SJSA1 (cell line): ENCODE measurements around the gene PPCS.

GRCh38 chr1:41213547-41213966, 28.5 kb downstream of the SCMH1 start:
- RAMPAGE, long total RNA: no peak

- RAMPAGE, long total RNA: no peak
Measured at GRCh38 chr1:41240619-41241213, 1.4 kb downstream of the SCMH1 start.

DNA sequence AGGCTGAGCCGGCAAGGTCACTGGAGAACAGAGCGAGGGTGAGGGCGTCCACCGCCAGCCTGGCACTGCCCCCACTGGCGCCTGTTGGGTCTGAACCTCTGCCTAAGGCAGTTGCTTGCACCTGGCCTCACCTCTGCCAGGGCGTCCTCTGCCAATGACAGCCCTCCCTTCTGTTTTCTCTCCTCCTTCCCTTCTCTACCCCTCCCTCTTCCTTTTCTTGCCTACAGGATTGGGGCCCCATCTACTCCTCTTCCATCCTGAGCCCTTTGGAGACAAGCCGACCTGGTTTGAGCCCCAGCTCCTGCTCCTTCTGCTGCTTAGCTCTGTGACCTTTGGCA, 65.1 kb downstream of the EDN2 start:
- RAMPAGE, long total RNA: no peak

- RAMPAGE, long total RNA: no peak
Measured at GRCh38 chr1:41482127-41483011, 2.1 kb downstream of the EDN2 start.

- RAMPAGE, long total RNA: no peak
Measured at GRCh38 chr1:41483012-41483759, 1.3 kb downstream of the EDN2 start.

- RAMPAGE, long total RNA: no peak
Measured at GRCh38 chr1:41823310-41823918, 95.3 kb downstream of the HIVEP3 start.

GRCh38 chr1:42162061-42163044, 2.2 kb downstream of the GUCA2A start:
- RAMPAGE, long total RNA: no peak

DNA sequence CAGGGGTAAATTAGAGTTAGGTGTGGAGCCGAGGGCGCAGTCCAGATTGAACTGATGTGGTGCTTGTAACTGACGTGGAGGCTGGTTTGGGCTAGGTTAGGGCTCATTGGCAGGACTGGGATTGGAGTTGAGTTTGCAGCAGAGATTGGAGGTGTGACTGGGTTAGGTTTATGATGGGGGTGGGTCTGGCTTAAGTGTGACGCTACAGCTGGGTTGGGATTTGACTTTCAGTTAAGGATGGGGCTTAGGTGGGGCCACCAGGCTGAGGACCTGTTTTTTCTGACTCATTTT, 3.4 kb upstream of the GUCA2A start:
- RAMPAGE, long total RNA: no peak

- RAMPAGE, long total RNA: no peak
Measured at GRCh38 chr1:42214562-42214929, 50.0 kb upstream of the GUCA2A start.

DNA sequence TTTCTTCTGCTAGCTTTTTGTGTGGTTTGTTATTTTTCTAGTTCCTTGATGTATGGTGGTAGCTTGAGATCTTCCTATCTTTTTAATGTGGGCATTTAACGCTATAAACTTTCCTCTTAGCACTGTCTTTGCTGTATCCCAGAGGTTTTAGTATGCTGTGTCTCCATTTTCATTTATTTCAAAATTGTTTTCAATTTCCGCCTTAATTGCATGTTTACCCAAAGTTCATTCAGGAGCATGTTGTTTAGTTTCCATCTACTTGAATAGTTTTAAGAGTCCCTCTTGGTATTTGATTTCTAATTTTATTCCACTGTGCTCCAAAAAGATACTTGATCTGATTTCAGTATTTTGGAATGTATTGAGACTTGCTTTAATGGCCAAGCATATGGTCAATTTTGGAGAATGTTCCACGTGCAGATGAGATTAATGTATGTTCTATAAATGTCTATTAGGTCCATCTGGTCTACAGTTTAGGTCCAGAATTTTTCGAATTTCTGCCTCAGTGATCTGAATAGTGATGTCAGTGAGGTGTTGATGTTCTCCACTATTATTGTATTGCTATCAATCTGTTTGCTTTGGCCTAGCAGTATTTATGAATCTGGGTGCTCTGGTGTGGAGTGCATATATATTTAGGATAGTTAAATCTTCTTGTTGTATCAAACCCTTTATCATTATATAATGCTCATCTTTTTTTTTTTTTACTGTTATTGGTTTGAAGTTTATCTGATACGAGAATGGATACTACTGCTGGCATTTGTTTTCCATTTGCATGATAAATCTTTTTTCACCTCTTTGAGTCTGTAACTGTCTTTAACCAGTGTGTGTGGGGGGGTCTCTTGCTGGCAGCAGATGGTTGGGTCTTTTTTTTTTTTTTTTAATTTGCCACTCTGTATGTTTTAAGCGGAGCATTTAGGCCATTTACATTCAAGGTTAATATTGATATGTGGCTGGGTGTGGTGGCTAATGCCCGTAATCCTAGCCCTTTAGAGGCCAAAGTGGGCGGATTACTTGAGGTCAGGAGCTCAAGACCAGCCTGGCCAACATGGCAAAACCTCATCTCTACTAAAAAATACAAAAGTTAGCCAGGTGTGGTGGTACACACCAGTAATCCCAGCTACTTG, 36.0 kb downstream of the FOXJ3 start:
- RAMPAGE, long total RNA: no peak

- RAMPAGE, long total RNA: start-site peak on the plus strand at chr1:42456532-42456565, 325 and 157 reads in 2 replicates
Measured at GRCh38 chr1:42456148-42457357, at the start of gene PPCS. TSS of gene PPCS (plus strand) at chr1:42456543.

DNA sequence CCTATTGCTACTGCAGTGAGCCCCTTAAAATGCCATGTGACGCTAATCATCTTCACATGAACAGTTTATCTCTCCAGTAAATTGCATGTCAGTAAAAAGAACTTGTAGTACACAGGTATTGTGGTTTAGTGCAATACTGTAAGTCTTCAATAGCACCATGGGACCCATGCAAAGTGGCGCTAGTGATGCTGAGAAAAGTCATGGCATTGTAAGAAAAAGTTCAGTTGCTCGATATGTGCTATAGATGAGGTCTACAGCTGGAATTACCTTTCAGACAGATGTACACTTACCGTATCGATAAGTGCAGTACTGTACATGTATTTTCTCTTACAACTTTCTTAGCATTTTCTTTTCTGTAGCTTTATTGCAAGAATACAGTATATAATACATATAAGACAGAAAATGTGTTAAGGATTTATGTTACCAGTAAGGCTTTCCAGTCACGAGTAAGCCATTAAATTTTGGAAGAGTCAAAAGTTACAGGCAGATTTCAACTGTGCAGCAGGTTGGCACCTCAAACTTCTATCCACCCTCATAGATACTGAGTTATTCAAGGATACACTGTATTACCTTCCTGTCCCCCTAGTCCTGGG, 6.4 kb downstream of the YBX1 start:
- RAMPAGE, long total RNA: no peak

- RAMPAGE, long total RNA: no peak
Measured at GRCh38 chr1:42737082-42737746, 2.8 kb downstream of the CLDN19 start.

DNA sequence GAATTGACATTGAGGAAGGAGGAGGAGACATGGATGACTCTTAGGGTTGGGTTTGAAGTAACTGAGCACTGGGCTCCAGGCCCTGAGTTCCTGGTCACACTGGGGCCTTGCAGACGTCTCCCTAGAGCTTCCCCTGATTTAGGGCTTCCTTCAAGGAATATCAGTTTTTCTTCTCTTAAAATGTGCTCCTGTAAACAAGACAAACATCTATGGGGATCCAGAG, 10.7 kb downstream of the TMEM269 start:
- RAMPAGE, long total RNA: no peak

DNA sequence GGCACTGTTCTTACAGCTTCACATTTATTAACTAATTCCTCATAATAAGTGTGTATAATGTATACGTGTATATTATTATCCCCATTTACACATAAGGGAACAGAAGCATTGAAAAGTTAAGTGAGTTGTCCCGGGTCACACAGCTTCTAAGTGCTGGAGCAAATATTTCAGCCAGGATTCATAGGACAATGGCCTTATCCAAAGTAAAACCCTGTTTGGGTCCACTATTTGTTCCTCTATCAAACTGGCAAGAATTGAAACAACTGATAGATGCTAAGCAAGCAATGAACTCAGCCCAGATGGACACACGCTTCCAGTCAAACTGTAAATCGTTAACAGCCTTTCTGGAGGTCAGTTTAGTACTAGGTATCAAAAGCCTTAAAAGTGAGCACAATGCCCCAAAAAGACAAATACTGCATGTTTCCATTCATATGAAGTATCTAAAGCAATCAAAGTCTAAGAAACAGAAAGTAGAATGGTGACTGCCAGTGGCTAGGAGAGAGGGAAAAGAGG, 742 bp upstream of the SVBP start:
- RAMPAGE, long total RNA: no peak

DNA sequence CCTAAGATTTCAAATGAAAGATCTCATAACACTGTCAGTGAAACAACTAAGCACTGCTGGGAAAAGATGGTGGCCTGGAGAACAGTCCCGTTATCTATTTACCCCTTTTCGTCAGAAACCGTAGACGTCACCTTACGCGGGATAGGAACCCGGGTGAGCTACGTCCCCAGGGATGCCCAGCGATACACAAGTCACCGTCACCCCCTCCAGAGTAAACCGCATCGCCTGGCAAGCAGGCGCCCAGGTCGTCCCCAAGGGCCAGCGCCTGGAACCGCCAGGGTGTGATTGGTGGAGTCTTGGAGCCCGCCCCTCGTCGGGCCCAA, 34.7 kb downstream of the SLC2A1 start:
- RAMPAGE, long total RNA: no peak

DNA sequence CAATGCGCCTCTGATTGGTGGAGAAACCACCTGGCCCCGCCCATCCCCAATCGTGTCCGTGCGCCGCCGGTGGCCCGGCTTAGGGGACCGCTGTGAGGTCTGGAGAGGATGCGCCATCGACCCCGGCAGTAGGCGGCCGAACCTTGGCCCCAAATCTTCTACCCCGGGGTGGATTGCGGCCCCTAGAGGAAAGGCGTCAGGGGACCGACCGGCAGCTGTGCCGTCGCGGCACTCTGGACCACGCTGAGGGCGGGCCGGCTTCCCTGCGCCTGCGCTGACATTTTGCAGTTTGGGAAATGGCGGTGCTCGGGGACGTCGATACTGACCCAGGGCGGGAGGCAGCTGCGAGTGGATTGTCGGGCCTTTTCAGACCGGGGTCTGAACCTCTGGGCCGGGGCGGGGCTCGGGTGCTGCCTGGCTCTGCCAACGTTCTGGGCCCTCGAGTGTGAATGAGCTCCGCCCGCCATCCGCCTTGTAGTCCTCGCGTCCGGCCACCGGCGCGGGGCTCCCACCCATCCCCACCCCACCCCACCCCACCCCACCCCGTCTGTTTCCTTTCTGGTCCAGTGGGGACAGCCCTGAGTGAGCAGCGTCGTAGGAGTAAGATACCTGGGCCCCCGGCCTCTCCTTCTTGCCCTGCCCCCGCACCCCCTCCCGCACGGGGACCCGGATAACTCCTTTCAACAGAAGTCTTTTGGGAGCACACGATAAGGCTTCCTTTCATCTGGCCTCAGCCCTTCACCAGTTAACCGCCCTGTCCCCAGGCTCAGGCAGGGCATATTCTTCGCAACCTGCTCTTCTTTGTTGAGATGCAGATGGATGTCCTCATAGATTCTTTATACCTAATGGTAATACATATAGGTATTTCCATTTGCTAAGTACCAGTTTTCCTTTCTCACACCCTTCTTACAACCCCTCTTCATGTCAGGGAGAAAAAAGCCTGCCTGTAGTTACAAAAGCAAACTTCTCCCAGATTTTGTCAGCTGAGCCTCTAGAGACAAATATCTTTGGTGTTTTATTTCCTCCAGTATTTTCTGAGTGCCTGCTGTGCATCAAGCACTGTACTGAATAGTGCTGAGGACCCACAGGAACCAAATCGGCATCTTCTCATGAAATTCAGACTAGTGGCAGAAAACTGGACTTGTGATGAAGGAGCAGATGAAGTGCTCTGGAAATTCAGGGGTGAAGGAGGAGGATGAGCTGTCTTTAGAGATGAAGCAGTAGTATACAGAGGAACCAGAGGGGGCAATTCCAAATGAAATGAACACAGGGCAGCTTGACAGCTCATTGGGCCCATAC, 33.8 kb downstream of the SLC2A1 start:
- RAMPAGE, long total RNA: no peak

GRCh38 chr1:42926203-42927284, 32.1 kb downstream of the SLC2A1 start:
- RAMPAGE, long total RNA: no peak

DNA sequence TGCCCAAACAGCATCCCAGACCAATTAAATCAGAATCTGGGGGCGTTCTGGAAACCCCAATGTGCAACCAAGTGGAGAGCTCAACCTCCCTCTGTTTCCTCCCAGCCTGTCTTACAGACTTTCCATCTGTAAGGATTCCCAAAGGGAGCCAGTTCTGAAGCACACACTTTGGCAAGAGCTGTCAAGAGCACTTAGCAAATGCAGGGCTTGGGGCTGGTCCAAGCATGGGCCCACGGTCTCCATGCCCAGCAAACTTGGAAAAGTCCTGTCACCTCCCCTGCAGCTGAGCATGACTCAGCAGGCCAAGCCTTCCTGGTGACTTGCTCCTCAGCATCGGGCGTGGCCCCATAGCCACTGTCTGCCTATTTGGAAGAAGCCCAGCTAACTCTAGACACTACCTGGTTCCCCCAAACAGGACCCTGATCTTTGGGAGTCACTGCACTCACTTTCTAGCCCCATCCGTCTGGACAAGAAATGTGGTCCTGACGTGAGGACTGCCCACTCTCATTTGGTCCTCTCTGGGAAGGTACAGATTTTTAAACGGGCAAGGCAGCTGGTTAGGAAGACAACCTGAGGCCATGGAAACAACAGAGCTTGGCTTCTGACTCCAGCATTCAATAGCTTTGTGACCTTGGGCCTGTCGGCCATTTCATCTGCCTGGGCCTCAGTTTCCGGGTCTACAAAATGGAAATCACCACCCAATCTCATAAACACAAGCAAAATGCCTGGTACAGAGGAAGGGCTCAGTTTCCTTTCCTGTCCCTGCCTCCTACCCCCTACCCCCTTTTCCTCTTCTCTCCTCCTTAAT, 16.8 kb downstream of the SLC2A1 start:
- RAMPAGE, long total RNA: no peak

- RAMPAGE, long total RNA: no peak
Measured at GRCh38 chr1:43119631-43120218, 28.0 kb upstream of the CFAP144 start.